Right common carotid artery plus branches (tissue), 1 donor: ENCODE measurements around the genes SNAP91, CEP162 and CGA.

DNA sequence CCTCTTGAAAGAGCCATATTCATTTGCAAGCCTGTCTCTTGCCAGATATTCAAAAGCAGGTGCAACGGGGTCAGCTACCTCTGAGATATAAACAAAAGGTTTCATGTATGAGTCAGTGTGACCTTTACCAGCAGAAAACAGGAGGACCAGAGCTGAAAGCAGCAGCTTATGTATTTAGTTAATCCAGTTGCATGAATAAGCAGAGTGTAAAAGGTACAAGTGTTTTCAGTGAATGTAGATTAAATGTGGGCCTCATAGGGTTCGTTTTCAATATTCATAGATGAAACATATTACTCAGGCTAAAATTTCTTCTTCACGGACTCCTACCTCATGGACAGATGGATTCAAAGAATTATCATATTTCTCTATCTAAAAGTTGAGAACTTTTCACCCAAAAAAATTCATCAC lies 55.9 kb downstream of the TENT5A start:
- PRO-cap = no peak

DNA sequence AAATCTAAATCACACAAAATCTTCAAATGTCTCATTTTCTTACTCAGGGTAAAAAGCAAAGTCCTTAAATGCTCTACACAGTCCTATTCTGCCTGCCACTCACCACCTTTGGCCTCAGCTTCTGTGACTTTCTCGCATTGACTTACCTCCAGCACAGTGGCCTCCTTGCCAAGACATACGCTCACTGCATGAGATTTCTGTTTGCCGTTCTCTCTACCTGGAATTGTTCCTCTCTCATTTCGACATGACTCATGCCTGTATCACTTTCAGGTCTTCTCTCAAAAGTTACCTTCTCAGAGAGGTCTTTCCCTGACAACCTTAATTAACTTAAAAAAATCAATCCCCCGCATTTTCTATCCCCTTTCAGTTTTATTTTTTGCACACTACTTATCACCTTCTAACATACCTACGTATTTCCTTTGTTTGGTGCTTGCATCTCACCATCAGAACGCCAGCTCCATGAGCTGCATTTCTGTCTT lies 24.6 kb downstream of the TENT5A start:
- PRO-cap = no peak

DNA sequence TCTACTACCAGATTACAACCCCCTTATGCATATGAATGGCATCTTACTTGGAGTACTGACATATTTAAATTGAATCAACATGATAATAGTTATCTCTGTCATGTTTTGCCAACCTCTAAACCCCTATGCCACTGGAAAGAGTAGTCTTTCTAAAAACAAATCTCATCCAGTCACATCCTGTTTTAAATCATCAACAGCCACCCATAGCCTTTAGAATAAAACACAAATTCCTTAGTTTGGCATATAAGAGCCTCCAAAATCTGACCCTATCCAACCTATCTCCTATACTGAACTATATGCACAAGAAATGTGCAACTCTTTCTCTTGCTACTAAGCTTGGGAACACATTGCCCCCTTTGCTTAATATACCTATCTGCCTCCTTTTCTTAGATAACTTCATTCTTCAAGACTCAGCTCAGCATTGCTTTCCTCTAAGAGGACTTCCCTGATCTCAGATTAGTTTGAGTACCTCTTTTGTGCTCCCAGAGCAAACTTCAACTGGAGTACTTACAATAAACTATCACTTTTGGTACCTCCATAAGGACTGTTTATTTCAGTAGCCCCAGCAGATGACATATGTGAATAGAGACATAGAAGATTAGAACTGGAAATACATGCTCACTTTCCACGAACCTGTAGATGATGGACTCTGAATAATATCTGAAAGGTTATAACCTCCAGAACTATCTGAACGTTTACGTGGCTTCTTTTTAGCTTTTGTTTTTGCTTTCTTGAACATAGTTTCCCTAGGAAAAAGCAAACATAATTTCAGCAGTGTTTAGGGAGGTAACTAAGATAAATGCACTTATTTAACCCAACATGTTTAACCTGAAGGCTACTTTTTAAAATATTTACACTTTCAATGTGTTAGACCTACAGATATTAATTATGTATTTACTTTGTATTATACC lies 47.8 kb downstream of the IBTK start:
- PRO-cap = no peak

GRCh38 chr6:82248186-82248818 lies 758 bp upstream of the IBTK start:
- PRO-cap = bidirectional peak, plus-strand start at chr6:82248298, minus-strand start at chr6:82248264

DNA sequence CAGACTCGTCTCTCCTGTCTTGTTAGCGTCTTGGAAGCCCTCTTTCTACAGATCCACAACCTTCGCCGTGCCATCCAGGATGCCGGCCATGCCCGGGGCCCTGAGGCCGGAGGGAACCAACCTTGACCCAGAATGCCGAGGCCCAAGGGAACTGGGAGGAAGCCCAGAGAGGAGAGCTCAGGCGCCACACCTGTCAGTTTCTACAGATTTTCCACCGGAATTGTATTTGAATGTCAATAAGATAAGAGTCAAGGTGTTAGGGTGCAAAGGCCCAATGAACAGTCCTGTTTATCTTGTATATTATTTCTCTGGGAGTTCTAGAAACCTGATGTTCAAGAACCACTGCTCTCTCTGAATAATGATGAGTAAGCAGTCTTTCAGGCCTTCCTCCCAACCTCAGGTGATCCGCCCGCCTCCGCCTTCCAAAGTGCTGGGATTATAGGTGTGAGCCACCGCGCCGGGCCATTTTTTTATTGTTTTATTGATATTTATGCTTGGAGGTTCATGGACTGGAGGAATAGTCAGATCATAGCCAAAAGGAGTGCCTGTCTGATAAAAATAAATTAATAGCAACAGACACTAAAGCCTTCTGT lies 858 bp upstream of the ME1 start:
- PRO-cap = no peak

- PRO-cap = no peak
Observed at GRCh38 chr6:83463869-83464362, 33.1 kb upstream of the ME1 start.

GRCh38 chr6:83709002-83709842 lies at the start of gene SNAP91:
SNAP91 (minus strand) TSS chr6:83709101.
- PRO-cap = unidirectional peak, minus-strand start at chr6:83709064

DNA sequence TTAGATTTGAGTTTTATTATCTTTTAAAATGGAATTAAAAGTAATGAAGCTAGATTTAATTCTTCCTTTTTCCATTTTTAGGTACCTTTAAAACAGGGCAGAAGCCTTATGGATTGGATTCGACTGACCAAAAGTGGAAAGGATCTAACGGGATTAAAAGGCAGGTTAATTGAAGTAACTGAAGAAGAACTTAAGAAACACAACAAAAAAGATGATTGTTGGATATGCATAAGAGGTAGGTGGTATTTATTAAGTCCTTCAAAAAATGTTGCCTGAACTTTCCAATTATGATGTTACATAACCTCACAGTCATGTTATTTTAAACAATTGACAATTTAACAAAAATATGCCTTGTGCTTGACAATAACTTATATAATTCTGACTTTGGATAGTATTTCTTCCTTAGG lies 4.6 kb downstream of the CYB5R4 start:
- PRO-cap = no peak

GRCh38 chr6:84026872-84027338 lies 6.7 kb upstream of the MRAP2 start:
- PRO-cap = no peak

- PRO-cap = no peak
Observed at GRCh38 chr6:84152456-84153105, 74.9 kb downstream of the CEP162 start.

GRCh38 chr6:84226881-84228167 lies at the start of gene CEP162:
CEP162 (minus strand) TSS chr6:84227643.
- PRO-cap = bidirectional peak, plus-strand start at chr6:84227962, minus-strand start at chr6:84227615

DNA sequence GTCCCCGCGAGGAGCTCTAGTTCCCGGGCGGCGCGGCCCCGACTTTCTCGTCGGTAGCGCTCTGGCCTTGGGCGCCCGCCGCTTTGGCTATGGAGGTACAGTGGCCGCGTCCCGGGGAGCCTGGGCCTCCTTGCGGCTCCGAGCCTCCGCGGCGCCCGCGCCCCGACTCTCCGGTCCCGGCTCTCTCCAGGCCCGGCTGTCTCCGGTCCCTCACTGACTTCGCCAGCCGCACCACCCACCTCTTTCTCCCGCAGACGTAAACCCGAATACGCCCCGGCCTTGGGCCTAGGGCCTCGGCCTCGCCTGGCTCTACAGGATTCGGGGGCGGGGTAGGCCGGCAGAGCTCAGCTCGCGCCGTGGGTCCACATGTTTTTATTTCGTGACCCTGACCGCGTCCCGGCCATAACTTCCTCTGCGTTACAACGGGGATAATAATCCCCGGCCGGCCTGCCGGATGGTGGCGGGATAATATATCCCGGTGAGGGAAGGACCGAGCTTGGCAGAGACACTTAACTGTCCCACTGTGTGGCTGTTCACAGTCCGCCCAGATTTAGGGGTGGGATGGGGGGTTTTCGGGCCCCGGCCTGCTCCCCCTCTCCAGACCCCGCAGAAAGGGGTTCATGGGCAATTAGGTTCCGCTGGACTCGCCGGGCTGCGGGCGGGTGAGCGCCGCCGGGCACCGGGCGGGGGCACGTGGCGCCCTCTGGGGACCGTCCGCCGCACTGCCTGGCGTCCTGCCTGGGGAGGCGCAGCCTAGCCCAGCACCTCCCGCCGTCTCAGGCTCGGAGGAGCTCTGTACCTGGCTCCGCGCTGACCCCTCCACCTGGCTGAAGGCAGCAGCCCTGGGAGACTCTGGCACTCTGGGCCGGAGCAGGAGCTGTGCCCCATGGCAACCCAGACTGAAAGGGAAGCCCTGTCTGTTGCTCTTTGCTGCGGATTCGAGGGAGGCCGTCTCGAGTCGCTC lies 10.1 kb upstream of the TBX18 start:
- PRO-cap = unidirectional peak, minus-strand start at position 646 of the sequence

DNA sequence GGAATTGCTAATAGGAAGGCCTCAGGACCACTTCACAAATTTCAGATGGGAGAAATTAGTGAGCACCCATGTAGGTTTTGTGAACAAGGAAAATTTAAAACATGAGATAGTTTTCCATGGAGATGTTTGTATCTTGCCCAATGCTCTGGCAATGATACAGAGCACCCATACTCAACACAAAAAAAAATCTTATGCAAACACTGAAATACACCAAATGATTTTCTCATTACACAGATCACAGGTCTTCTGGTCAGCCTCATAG lies 189.6 kb upstream of the TBX18 start:
- PRO-cap = no peak

GRCh38 chr6:85061721-85062177 lies 297.4 kb upstream of the TBX18 start:
- PRO-cap = no peak

DNA sequence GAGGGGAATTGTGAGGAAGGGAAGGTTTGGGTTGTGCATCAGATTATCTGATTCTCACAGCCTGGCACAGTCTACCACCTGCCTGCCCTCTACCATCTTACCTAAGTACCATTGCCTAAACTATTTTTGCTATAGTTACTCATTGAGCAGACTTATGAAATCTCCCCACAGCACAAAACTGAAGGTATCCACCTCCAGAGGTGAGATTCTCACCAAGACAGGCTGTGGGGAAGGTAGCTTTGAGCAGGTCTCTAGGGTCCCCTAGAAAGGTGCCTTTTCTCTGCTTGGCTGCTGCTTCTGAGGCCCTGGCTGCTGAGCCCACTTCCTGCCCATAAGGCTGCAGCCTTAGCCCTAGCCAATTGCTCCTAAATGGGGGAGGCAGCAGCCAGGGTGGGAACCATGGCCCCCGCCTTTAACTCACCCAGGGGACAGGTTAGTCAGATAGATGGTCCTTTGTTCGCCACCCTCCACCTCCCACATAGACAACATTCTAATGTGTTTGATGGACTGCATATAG lies 3.6 kb downstream of the NT5E start:
- PRO-cap = no peak

GRCh38 chr6:85575120-85575584 lies 18.5 kb downstream of the SNX14 start:
- PRO-cap = no peak

DNA sequence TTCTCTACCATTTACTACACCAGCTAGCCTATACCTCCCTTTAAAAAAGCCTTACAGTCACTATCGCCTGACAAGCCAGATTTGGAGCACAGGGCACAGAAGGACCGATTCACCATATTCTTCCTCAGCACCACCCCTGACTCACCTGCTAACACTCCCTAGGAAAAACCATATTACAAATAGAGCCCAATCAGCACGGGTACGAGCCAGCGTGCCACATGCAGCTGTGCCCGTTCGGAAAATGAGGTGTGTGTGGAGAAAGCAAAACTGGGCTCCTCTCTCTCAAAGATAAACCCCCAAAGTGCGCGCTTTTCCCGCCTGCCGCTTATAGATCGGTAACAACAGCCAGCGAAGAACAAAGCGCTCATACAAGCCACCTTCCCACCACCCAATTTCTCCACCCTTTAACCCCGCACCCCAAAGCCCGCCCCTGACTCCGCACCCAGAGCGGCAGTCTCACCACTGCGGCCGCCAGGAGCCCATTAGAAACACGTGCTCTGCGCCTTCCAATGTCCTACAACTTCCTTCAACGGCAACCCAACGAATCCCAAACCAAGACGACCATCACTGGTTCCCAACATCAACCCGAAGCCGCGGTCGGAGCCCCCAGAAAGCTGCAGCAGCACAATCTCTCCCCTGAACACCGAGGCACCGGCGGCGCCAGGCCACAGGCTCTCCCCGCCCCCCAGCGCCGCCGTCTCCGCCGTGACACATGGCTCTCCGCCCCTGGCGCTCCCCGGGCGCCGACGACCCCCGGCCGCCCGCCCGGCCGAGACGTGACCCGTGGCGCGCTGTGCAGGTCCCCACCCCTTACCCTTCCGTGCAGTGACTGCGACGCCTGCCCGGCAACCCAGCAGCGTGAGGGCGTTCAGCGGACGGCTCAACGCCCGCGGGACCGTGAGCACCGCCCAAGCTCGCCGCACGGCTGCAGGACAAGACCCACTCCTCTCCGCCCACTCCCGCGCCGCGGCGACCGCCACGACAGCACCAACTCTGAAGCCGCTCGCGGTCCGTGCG lies 848 bp downstream of the SYNCRIP start:
- PRO-cap = unidirectional peak, plus-strand start at position 588 of the sequence; unidirectional peak, plus-strand start at position 825 of the sequence

DNA sequence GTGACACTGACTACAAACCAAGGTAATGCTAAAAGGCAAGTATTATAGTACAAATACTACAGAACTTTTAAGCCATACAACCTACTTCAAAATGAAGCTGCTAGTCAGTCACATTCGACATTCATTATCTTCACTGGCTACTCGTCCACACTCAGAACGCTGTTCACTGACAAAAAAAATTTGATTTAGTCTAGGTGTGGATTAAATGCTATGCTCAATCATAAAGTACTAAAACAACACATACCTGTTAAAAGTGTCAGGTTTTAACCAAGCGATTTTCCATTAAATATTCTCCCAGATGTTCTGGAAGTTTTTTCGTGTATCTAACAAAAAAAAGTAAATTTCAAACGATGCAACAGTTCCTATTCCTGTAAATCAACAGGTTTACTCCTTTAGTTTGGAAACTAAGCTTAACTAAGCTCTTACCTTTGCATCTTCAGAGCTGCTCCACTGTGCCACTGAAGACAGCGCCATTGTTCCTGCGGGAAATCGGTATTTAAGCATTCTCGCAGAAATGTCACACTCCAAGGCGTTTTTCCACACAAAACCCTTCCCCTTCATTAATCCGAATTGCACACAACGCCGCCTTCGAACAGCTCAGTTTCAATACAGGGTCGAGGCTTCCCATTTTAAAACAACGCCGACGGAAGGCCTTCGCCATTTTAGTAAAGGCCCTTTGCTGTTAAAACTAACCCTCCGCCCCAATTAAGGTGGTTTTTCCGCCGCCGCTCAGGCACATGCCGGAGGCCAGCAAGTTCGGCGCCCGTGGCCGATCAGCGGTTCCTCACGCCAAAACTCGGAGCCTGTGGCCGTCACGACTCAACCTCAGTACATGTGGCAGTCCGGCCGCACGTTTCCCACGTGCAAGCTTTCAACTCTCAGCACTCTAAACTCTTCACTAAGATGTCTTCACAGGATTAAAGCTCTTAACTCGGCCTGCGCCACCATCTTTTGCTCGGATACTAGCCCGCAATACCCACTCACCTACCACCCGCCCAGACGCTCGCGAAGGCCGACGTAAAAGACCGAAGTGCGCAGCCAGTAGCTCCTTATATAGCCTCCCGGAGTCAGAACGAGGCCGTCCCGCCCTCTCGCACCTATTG lies 35.4 kb upstream of the SYNCRIP start:
- PRO-cap = bidirectional peak, plus-strand start outside the sequence, minus-strand start at position 1,027 of the sequence

DNA sequence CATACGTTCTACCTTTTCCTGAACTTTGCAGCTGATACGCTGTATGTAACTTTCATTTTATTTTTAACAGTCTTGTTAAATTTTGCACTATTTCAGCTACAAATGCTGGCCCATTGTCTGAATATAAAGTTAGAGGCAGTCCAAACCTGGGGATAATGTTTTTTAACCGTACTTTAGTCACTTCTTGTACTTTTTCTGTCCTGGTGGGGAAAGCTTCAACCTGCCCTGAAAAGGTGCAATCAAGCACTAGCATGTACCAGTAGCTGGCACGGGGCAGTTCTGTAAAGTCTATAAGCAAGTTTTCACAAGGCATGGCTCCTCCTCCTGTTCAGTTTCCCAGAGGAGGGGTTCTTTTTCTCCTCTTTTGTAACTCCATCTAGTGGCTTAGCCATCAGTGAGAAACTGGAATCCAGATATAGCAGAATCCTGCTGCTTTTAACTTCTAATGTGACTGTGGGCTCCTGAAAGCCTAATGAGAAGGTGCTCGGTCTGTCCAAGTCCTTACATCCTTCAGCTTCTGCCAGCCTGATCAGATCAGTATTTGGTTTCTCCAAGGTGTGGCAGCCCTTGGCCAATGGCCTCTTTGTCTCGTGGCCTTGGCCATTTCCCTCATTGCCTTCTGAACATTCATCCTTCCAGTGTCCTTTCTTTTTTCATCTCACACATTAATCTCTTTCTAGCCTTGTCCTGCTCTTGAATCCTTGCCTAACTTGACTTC lies 221.8 kb upstream of the SYNCRIP start:
- PRO-cap = no peak

- PRO-cap = no peak
Observed at GRCh38 chr6:87094851-87095471, at the start of gene CGA. CGA (minus strand) TSS chr6:87095106.